ENCODE results near the gene CDC27.

GRCh38 chr17:45282915-45283495, 21.1 kb upstream of the SPATA32 start:
- PRO-cap, result no peak

DNA sequence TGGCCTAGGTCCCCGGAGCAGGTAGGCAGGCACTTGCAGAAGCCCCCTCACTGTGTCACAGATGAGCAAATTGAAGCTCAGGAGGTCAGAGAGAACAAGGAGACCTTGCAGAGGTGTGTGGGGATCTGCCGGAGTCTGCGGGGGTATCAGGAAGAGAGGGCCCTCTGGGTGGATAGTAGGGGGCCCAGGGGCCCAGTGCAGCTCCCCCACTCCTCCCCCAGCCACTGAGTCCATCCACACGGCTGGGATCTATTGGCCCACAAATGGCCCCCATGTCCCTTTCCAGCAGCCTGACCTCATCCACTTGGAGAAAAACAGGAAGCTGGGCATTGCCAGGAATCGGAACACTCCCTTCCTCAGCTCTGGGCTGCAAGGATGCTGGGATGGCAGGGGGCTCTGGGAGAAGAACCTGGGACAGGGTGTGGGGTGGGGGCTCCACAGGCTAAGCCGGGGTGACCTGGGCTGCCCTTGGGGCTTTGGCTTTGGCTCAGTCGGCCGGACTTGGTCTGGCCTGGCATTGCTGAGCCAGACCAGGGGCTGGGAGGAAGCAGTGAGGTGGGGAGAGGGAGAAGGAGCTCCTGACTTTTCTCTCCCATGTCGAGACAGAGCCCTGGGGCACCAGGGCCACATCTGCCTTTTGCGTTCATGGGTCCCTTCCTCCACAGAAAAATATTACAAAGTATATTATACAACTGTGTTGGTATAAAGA, 21.5 kb upstream of the MAP3K14 start:
- PRO-cap, result no peak

DNA sequence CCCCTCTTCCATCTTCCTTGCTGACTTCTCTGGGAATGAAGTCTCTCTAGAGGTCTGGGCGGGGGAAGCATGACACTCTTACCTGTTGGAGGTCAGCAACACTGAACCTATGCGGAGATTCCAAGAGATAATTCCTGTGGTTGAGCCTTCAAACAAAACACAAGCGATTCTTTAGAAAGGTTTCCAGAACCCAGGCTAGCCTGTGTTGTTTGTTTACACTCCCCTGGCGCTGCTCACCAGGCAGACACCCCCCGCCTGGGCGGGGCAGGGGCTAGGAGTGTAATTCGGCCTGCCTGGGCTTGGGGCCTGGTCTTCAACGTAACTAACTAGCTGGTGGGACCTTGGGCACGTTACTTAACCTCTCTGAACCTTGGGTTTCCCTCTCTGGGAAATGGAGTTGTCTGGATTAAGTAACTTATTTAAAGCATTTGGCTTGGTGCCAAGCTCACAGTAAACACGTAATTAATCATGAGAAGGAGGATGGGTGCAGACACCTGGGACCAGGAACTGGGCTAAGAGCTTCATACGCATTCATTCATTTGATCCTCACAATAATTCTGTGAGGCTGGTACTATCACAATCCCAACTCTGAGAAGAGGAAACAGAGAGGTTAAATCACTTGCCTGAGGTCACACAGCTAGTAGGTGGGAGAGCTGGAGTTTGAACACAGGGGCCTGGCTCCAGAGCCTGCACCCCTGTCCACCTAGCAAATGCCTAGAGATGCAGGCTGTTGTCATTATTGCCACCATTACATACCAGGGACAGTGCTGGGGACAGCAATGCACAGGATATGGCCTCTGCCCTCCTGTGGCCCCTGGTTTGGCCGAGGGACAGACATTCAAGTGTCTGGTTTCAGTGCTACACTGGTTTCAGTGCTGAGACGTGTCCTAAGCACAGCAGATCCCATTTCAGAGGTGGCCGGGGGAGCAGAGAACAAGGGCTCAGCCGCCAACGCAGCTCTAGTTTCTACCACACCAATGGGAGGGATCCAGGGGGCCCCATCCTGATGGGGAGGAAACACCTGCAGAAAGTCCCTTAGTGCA, 7.7 kb upstream of the ARHGAP27 start:
- PRO-cap, result no peak

DNA sequence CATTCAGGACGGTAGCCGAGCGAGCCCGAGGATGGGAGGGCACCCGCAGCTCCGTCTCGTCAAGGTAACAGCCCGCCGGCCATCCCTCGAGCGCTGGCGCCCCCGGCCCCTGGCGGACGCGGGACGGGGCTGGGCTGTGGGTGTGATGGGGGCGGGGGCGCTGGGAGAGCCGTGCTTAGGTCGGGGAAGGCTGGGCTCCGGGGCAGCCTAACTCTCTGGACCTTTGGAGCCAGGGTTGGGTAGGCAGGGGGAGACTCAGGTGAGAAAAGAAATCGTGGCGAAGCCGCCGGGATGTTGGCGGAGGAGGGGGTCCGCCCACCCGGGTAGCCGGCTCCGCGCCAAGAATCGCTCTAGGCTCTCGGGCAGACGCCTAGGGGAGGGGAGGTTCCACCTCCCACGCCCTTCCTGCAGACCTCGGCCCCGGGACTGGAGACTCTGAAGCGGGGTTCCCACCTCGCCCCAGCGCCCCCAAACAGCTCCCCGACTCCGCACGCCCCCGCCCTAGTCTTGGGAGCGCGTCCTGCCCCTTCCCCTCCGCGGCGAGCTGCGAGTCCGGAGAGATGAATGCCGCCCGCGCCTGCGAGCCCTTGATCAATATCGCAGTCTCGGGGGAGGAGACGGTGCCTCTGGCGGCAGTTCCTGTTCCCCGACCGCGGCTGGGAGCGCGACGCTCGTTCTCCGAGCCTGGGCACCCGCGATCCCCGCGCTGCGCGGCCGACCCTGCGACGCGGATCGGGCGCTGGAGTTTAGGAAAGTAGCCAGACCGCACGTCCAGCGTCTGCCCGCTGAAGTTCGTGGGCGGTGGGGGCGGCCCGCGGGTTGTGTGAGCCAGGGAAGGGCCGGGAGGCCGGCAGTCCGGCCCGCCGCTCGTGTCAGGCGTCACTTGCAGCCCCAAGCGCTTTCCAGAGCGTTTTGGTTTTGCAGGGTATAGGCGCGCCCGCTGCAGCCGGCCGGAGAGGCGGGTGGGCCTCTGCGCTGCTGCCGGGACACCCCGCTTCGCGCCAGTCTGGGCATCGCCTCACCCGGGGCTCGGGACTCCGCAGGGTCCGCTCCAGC, 722 bp downstream of the CRHR1 start:
- PRO-cap, result no peak

GRCh38 chr17:45936480-45937004, 42.2 kb downstream of the MAPT start:
- PRO-cap, result no peak

- PRO-cap, result no peak
Observed at GRCh38 chr17:45976912-45977617, 22.0 kb upstream of the STH start.

DNA sequence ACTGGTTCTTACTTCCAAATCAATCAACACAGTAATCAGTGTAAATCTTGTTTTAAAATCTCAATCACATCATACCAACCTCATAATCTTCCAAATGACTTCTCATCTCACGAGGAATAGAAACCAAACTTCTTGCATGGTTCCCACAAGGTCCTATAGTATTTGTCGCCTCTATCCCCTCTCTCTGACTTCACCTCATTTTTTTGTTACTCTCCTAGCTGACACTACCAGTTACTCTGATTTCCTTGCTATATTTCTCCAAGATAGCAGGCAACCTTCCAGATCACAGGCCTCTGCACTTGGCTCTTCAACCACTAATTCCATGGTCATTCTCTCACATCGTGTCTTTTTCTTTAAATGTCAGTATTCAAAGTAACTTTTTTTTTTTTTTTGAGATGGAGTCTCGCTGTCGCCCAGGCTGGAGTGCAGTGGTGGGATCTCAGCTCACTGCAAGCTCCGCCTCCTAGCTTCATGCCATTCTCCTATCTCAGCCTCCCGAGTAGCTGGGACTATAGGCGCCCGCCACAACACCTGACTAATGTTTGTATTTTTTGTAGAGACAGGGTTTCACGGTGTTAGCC, 55.5 kb downstream of the STH start:
- PRO-cap, result no peak

DNA sequence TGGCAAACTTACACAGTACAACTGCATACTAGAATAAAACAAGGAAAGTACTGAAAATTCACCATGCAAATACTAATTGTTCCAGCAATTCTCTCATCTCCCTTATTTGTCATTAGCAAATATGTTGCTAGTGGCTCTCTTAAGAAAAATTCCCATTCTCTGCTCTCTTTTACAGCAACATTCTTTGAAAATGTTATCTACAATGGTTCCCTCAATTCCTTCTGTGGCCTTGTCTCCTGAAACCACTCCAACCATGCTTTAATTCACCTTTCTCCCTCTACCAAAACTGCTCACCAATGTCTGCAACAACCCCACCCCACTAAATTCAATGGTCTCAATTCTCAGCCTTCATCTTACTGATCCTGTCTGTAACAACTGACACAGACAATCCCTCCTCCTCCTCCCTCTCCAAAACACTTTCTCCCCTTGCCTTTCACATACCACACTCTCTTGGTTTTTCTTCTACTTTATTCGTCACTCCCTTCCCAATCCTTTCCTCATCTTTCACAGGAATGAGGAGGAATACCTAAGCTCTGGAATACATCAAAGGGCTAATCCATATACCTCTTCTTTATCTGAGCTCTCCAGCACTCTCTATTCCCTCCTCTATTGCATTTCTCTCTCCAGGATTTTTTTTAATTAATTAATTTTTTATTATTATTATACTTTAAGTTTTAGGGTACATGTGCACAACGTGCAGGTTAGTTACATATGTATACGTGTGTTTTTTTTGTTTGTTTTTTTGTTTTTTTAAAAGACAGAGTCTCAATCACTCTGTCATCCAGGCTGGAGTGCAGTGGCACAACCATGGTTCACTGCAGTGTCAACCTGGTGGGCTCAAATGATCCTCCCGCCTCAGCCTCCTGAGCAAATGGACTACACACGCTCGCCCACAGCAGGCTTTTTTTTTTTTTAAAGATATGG, 65.4 kb downstream of the STH start:
- PRO-cap, result no peak

GRCh38 chr17:46091564-46092181, 92.6 kb downstream of the STH start:
- PRO-cap, result no peak

- PRO-cap, result no peak
Observed at GRCh38 chr17:46117043-46117530, 76.1 kb downstream of the KANSL1 start.

- PRO-cap, result no peak
Observed at GRCh38 chr17:46145926-46146470, 47.2 kb downstream of the KANSL1 start.

GRCh38 chr17:46160309-46161030, 32.8 kb downstream of the KANSL1 start:
- PRO-cap, result no peak

DNA sequence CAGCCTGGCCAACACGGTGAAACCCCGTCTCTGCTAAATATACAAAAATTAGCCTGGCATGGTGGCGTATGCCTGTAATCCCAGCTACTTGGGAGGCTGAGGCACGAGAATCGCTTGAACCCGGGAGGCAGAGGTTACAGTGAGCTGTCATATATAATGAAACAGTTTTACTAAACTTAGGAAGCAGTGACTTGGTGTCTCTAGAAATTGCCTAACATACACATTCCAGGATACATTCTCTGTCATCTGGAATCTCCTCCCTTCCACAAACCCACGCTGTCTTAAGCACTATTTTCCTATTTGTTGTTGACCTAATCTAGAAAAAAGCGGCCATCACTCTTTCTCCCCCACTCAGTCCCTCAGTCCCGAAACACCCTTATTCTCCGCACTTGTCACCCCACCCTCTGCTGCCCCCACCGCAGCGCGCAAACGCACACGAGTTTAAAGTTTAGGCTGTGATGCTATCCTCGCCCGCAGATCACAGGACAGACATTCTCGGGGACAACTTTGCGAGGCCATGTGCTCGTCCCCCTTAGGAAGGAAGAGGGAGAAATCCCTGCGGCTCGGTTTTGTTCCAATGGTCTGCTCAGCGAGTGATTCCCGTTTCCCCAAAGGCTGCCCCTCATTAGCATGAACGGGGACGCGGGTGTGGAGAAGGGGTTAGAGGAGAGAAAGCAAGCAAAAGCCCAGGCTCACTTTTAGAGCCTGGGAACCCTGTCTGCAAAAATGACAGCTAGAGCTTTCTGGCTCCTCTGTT, 28.9 kb upstream of the LRRC37A start:
- PRO-cap, result no peak

- PRO-cap, result no peak
Observed at GRCh38 chr17:46711221-46711566, 107.3 kb downstream of the WNT3 start.

- PRO-cap, result bidirectional peak, plus-strand start at chr17:47188916, minus-strand start at chr17:47188797; bidirectional peak, plus-strand start at chr17:47189039, minus-strand start at chr17:47189002; unidirectional peak, minus-strand start at chr17:47189110; bidirectional peak, plus-strand start at chr17:47189563, minus-strand start at chr17:47189252
Observed at GRCh38 chr17:47188638-47189389, at the start of gene CDC27. Gene CDC27 (minus strand): TSS chr17:47189295.

- PRO-cap, result no peak
Observed at GRCh38 chr17:47239833-47240602, 13.6 kb upstream of the ITGB3 start.

GRCh38 chr17:47265770-47266755, 12.4 kb downstream of the ITGB3 start:
- PRO-cap, result no peak

GRCh38 chr17:47312206-47312763, 11.5 kb upstream of the EFCAB13 start:
- PRO-cap, result no peak

DNA sequence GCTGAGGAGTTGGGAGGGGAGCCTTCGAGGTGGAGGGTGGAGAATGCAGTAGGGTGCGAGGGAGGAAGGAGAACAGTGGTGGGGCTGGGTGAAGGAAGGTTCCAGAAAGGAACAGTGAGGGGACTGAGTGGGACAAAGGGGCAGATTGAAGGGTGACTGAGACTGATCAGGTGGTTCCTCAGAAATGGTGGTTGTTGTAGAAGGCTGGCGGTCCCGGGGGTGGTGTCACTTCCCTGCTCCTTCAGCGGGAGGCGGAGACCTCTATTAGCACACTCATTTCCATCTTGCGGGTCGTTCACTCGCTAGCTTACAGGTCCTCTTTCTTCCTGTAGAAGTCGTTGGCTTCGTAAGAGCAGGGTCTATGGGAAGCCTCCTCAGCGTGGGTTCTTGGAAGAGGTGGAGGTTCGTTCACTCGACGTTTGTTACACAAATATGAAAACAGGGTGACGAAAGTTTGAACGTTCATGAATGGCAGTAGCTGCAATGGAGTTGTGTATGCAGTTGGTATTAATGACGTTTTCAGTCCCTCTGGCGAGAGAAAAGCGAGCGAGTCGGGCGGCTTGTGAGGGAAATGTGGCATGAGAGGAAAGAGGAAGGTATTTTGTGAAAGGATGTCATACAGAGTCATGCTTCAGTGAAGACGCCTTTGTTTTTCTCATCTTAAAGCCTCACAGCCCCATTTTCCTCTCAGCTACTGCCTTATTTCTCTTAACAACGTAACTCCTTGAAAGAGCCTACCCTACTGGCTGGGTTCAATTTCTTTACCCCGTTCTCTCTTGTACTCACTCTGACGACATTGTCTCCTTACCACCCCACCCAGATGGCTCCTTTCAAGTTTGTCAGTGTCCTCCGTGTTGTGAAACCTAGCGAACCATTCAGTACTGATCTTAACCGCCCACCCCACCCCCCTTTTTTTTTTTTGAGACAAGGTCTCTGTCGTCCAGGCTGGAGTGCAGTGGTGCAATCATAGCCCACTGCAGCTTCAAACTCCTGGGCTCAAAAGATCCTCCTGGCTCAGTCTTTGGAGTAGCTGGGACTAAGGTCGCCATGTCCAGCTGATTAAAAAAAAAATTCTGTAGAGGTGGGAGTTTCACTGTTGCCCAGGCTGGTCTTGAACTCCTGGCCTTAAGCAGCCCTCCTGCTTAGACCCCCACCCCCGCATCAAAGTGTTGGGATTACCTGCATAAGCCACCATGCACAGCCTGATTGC, 772 bp downstream of the EFCAB13 start:
- PRO-cap, result bidirectional peak, plus-strand start at position 276 of the sequence, minus-strand start at position 185 of the sequence; bidirectional peak, plus-strand start at position 452 of the sequence, minus-strand start at position 398 of the sequence; bidirectional peak, plus-strand start at position 522 of the sequence, minus-strand start at position 575 of the sequence; unidirectional peak, minus-strand start at position 841 of the sequence

DNA sequence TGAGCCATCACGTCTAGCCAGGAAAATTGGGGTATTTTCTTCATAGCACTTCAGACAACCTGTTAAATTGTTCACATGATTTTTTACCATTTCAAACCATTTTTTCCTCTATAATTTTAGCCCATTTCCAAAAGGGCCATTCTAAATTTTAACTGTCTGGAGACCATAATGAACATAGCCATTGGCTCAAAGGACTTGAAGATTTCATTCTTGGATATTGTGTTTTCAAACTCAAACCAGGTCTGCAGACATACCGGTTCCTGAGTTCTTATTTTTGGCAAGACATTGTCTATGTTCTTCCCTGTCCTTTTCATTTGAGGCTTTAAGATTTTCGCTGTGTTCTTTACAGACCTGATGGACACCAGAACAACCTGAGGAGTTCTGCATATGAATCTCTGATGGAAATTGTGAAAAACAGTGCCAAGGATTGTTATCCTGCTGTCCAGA, 21.3 kb upstream of the TBKBP1 start:
- PRO-cap, result no peak